ENCODE measurements around the gene FNDC1.

DNA sequence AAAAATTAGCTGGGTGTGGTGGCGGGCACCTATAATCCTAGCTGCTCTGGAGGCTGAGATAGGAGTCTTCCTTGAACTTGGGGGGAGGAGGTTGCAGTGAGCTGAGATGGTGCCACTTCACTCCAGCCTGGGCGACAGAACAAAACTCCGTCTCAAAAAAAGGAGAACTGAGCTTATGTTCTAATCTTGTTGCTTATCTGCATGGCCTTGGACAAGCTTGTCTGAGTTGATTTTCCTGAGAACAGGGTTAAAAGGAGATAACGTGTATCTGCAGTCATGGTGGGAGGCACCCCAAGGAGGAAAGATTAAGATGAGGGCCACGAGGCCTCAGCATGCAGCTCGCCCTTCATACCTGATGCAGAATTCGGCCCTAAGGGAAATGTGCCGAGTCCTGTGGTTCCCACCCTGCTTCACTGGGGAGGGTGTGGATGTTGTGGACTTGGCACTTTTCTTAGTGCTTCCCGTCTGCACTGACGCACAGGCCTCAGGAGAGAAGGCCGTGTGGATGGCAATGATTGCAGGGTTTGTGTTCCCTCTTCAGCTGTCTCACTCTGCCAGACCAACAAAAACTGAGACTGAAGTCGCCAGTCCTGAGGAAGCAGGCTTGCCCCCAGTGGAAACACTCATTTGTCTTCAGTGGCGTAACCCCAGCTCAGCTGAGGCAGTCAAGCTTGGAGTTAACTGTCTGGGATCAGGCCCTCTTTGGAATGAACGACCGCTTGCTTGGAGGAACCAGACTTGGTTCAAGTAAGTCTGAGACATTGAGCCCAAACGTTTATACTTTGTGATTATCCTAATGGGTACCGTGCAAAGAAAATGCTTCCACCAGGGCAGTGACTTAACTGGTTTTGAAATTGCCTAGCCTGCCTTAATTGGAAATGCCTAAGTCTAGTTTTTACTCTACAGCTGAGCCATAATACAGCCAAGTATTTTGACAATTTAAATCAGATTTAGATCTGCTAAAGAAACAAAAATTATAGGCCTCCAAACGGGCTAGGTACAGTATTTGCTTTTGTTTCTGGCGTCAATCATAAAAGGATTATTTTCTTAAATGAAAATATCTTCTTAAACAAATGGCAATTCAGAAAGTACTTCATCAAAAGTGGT is 56.1 kb downstream of the EZR start:
- RRBS, result no CpG with 5 or more reads among the region's 19 CpGs

- RRBS, result no CpG with 5 or more reads among the region's 9 CpGs
Observed at GRCh38 chr6:158765127-158765411, 54.1 kb downstream of the EZR start.

DNA sequence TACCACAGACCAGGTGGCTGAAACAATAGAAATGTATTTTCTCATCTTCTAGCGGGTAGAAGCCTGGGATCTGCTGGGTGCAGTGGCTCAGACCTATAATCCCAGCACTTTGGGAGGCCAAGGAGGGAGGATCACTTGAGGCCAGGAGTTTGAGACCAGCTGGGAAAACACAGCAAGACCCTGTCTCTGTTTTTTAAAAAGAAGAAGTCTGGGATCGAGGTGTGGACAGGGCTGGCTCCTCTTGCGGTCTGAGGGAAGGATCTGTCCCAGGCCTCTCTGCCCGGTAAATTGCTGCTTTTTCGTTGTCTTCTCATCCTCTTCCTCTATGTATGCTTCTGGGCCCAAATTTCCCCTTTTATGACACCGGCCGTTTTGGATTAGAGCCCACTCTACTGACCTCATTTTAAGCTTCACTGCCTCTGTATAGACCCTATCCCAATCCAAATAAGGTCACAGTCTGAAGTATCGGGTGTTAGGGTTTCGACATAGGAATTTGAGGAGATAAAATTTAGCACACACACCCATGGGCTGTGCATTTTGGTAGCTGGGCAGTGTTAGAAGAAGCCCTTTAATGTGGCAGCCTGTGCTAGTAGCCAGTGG is 27.7 kb upstream of the EZR start:
- RRBS, result 64% methylated on average over 3 of the region's 9 CpGs

DNA sequence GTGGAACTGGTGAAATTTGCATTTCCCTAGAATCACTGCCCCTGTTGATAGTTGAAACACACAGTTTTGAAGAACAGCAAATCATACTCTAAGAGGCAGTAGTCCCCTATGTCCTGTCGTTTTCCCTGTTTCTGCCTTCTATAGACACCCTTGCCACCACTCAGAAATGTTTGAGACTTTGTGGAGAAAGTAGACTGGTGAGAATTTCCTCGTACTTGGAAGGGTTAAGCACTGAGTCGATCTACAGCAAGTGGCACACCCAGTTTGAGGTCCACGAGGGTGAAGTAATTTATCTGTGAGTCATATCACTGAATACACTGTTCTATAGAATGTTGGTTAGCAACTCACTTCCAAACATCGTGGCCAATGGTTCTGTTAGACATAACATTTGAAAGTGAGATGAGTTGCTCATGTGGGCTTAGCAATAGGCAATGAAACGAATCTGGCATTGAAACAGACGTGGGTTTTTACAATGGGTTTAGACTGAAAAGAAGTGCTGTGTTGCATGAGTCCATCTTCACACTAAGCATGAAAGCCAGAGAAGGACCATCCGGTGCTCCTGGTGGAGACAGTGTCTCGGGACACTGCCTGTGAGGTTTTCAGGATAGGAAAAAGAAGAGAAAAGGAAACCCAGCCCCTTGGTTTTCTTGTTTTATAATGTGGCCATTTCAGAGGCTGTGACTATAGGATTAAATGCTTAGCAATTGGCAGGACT is 30.8 kb upstream of the EZR start:
- RRBS, result no CpG with 5 or more reads among the region's 9 CpGs

DNA sequence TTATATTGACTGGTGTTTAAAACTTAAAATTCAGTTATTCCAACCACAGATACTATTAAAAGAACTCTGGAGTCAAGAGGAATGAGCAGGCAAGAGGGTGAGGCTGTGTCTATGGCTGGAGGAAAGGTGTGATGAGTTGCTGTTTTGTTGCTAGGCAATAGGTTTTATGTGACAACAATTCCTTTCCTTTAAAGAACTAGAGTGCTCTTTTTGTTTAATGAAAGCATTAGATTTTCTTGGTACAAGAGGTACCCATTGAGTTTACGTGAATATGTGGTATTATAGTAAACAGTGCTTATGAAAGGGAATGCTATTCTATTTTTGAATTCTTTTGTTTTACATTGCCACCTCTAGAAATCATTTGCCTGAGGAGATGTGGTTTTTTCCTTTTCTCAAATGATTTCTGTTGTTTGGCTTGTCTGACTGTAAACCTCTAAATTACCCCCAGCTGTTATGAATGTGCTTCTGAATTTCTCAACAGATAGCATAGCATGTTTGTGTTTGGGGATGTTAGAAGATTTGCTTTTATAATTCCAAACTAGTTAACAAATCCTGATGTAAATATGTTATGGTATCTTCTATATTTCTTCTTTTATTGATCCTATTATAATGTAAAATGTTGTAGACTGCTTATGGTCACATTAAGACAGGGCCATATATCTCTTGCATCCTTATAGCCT is 31.5 kb upstream of the EZR start:
- RRBS, result no CpG with 5 or more reads among the region's 1 CpG

GRCh38 chr6:158939083-158940111 is 60.6 kb downstream of the RSPH3 start:
- RRBS, result 69% methylated on average over 7 of the region's 48 CpGs

DNA sequence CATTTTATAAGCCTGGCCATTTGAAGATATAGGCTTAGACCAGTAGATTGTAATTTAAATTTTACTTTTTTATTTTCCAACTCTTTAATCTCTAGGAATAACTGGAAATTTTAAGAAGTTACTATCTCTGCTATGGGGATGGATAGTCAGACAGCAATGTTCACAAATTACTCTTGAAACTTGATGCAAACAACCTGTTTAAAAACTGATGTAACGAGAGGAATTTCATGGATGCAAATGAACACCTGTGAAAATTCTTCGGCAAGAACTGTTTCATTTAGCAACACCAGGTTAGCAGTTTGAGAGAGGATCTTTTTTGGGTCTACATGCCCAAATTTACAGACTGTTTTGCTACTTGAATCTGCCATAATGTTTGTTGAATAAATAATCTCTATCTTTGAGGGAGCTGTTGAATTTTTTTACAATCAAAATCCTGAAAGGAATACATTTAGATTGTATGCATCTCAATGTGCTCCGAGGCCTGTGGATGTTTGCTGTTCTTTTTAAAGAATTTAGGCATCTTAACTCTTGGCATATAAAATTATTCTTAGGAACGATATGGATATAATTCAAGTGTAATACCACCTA is 20.1 kb upstream of the RSPH3 start:
- RRBS, result no CpG with 5 or more reads among the region's 4 CpGs

DNA sequence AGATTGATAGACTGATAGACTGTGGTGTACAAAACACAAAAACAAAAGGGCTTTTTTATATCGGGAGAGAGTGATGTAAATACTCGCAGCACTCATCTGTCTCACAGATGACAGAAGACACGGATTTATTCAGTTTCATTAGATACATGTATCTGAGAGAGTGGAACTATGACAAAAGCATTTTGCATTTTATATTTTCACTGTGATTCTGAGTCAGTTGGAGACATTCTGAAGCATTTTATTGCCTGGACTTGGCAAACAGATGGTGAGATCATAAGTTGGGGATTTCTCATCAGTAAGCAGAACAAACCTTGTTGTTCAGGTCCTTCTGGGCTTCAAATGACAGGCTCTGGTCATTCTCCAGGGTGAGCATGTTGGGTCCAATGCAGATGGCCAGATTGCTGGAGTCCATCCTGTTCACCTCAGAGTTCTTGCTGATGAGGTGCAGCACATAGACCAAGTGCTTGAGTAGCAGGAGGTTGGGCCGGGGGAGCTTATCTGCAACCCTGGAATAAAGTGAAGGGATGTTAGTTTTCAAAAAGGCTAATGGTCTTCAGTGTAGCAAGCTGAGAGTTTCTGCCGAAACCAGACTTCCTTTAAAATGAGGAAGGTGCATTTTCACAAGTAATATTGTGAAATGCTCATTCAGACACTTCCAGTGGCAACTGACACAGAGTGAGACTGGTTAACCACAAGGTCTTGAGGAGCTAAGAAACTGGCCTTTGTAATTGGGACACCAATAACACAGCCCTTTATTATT is 5.8 kb downstream of the TAGAP start:
- RRBS, result no CpG with 5 or more reads among the region's 5 CpGs

DNA sequence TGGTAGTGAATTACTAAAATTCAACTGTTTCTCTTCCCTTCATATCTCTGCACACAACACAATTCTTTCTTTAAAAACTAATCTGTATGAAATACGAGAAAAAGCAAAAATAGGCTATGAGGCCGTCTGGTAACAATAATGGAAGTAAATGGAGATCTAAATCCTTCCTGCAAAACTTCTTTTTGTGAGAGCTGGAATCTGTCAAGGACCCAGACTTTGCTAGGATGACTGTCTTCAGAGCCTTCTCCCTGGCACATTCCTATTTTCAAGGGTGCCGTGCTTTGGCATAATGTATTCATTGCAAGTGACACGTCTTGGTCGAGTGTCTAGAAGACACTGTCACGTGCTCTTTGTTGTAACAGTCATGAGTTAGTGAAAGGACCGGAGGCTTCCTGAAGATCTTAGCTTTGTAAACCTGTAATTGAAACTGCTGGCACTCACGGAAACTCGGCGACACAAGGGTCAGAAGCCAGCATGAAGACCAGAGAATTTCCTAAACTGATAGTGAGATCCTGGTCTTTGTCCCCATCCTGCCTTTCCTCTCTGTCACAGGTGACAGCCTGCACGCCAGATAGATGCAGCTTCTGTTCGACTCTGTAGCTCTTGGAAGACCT is 19.6 kb upstream of the TAGAP start:
- RRBS, result no CpG with 5 or more reads among the region's 12 CpGs

- RRBS, result 8% methylated on average over 54 of the region's 105 CpGs
Observed at GRCh38 chr6:159168336-159169565, at the start of gene FNDC1. TSS of gene FNDC1 (plus strand) at chr6:159169400.

DNA sequence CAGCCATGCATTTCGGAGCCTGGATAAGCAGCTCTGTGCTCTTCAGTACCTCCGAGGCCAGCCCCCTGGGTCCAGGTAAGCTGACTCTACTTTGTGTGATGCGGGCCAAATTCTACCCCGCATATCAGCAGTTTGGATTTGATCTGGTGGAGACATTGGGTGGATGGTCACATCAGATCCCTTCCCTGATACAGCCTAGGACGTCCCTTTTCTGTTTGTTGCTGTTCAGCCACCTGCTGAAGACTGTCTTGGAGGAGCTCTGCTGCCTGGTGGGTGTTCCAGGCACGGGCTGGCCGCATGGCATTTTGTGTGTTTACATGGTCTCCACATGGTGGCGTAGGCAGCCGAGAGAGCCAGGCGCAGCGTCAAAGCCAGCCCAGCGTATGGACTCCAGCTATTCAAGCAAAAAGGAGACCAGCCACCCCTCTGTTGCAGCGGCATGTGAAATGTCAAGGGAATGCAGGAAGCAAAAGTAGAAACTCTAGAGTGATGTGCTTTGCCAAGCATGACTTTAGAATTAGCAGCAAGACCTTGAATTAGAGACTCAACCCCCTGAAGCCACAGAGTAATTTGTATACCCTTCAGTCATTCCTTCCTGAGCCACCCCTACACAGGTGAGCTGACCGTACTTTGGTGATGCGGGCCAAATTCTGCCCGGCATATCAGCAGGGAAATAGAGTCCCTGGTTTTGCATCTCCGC is 48.3 kb downstream of the FNDC1 start:
- RRBS, result 30% methylated on average over 1 of the region's 17 CpGs

DNA sequence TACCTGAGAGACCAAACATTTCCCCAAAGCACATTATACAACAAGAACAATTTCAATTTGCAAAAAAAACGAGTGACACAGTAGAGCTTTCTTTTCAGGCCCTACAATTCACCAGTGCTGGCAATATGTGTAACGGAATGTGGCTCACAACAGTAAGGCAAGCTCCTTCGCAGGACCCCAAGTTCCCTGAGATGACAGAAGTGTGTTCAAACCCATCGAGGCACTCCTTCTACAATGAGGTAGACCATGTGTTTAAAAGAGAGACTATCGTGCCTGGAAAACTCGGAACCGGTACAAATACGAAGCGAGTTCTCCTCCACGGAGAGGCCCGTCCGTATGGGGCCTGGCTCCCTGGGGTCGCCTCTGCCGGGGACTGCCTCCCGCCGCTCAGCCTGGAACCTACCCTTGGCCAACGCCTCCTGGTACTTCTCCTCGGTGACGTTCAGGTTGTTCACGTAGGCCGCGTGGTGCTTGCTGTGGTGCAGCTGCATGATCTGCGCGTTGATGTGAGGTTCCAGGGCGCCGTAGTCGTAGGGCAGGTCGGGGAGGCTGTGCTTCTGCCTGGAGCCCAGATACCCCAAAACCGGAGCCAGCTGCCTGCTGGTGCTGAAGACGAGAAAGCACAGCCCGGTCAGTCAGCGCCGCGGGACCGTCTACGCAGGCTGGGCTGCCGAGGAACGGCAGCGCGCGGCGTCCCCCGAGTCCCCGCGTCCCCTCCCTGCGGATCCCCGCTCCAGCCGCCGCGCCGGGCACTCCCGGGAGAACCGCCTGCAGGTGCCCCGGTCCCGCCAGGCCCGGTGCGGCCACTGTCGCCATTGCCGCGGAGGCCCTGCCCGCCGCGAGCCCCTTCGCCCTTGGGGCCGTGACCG is 549 bp downstream of the SOD2 start:
- RRBS, result 2% methylated on average over 21 of the region's 66 CpGs

- RRBS, result no CpG with 5 or more reads among the region's 10 CpGs
Observed at GRCh38 chr6:159779792-159780833, 9.3 kb downstream of the TCP1 start.

- RRBS, result no CpG with 5 or more reads among the region's 3 CpGs
Observed at GRCh38 chr6:159798512-159798816, 1.6 kb upstream of the PNLDC1 start.

- RRBS, result no CpG with 5 or more reads among the region's 10 CpGs
Observed at GRCh38 chr6:159929722-159930173, 39.0 kb downstream of the MAS1 start.

GRCh38 chr6:159980300-159980671 is 11.4 kb downstream of the IGF2R start:
- RRBS, result no CpG with 5 or more reads among the region's 4 CpGs

- RRBS, result no CpG with 5 or more reads among the region's 4 CpGs
Observed at GRCh38 chr6:160014034-160014717, 45.3 kb downstream of the IGF2R start.

GRCh38 chr6:160063807-160064607 is 57.6 kb upstream of the SLC22A1 start:
- RRBS, result no CpG with 5 or more reads among the region's 15 CpGs

- RRBS, result no CpG with 5 or more reads among the region's 17 CpGs
Observed at GRCh38 chr6:160077970-160078649, 43.5 kb upstream of the SLC22A1 start.

DNA sequence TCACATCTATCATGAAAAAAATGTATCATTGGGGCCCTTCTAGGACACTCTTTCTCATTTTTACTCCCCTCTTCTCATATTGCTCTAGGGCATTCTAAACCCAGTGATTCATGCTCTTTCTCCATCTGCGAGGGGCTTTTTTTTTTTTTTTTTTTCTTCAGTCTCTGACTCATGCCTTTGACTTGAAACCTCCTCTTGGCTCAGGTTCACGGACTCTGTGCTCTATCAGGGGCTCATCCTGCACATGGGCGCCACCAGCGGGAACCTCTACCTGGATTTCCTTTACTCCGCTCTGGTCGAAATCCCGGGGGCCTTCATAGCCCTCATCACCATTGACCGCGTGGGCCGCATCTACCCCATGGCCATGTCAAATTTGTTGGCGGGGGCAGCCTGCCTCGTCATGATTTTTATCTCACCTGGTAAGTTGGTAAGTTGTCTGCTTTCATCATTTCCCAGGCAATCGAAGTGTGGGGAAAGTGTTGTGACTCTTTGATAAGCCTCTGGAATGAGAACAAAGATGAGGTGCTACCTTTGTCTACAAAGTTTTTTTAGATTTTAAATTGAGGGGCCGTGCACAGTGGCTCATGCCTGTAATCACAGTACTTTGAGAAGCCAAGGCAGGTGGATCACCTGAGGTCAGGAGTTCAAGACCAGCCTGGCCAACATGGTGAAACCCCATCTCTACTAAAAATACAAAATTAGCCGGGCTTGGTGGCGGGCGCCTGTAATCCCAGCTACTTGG is 18.0 kb downstream of the SLC22A1 start:
- RRBS, result no CpG with 5 or more reads among the region's 17 CpGs